Melanocyte of skin (primary cell): ENCODE data around the genes LIN7A and C12orf29.

GRCh38 chr12:80044752-80045215, 54.6 kb upstream of the OTOGL start:
- CAGE, long polyA plus RNA, 2 experiments: no peak in any of the 2 experiments

- CAGE, long polyA plus RNA, 2 experiments: no peak in any of the 2 experiments
These were observed 46.3 kb upstream of the OTOGL start for GRCh38 chr12:80053036-80053416.

DNA sequence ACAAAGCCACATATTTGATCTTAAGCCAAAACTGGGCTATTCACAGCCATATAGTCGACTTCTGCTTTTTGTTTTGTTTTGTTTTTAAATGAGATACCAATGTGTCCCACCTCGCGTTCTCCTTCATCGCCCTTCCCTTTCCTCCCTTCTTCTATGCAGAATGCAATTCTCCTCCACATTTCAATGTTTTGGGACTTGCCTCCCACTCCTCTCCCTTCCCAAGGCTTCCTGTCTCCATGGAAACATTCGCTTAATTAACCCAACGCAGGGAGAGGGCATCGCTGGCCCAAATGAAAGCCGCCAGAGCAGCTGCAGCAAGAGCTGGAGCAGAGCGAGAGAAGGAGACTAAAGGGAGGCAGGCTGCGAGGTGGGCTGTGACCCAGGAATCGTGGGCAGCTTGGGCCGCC, 43.6 kb upstream of the PTPRQ start:
- CAGE, long polyA plus RNA, 2 experiments: no peak in any of the 2 experiments

- CAGE, long polyA plus RNA, 2 experiments: no peak in any of the 2 experiments
These were observed at the start of gene LIN7A for GRCh38 chr12:80937413-80938324. LIN7A (minus strand) TSS chr12:80937934.

GRCh38 chr12:82650592-82651141, 36.0 kb upstream of the TMTC2 start:
- CAGE, long polyA plus RNA, 2 experiments: no peak in any of the 2 experiments

DNA sequence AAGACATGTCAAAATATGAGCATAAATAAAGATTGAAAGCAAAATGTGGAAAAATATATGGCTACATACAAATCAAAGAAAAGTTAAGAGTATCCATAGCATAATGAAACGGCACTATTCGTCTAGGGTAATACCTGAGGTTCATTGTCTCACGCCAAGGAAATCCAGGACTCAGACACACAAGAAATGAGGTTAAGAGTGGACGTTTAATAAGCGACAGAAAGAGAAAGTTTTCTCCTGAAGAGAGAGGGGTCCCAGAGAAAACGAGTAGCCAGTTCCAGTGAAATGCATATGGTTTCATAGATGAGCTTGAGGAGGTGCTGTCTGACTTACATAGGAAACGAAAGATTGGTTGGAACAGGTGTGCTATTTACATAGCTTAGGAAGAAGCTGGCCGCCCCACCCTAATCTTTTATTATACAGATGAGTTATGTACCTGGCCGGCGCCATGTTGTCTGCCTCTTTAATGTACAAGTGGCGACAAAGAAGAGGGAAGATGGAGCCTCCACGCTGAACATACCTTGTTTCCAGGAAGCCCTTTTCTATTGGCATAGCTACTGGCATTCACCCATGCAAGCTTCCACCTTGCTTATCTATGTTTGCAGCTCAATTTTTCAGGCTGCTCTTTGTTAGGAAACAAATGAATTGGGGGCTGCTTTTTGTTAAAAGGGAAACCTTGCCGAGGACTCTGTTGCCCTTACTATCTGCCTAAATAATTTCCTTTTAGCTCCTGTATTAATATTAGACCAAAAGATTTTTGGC, 222.9 kb downstream of the SLC6A15 start:
- CAGE, long polyA plus RNA, 2 experiments: no peak in any of the 2 experiments

GRCh38 chr12:88034987-88035880, at the start of gene C12orf29:
C12orf29 (plus strand) TSS chr12:88035536.
- CAGE, long polyA plus RNA, 2 experiments: start-site peak on the plus strand in 1 of 2 experiments, at chr12:88035528-88035563 at its widest, 25 to 51 reads per replicate

DNA sequence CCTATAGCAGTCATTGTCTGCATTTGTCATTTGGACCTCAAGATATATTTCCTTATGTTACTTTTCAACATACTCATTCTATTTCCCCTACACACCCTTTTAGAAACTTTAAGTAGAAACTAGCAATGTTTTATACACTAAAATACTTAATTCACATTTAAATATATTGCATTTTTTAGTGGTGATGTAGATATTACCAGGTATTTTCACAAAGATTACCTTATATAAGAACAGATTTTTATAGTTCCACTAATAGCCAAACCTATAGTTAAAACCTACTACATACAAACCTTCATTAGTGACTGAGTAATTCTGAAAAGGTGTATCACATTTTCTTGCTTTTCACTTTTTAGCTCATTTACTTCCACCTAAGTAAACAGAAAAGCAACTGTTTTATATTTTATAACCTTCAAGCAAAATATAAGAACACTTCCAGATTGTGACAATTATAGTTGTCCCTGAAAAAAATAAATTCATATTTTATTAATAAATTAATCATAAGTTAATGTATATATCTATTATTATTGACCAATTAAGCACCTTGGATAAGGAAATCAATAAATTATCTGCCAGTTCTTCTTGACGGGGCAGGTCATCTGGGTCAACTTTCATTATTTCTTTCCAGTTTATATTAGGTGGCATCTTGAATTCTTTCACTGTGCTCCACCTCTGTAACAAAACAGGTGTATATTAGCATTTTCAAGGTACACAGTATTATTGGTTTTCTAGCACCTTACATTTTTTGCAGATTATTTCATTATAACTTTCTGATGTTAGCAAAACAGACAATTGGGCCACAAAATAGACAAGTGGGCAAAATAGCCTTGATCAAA, 1.0 kb downstream of the CEP290 start:
- CAGE, long polyA plus RNA, 2 experiments: no peak in any of the 2 experiments

GRCh38 chr12:88142615-88143237, 619 bp downstream of the TMTC3 start:
- CAGE, long polyA plus RNA, 2 experiments: no peak in any of the 2 experiments

GRCh38 chr12:89087249-89087665, 265.0 kb downstream of the DUSP6 start:
- CAGE, long polyA plus RNA, 2 experiments: no peak in any of the 2 experiments

- CAGE, long polyA plus RNA, 2 experiments: no peak in any of the 2 experiments
These were observed 253.5 kb downstream of the DUSP6 start for GRCh38 chr12:89098636-89099270.

DNA sequence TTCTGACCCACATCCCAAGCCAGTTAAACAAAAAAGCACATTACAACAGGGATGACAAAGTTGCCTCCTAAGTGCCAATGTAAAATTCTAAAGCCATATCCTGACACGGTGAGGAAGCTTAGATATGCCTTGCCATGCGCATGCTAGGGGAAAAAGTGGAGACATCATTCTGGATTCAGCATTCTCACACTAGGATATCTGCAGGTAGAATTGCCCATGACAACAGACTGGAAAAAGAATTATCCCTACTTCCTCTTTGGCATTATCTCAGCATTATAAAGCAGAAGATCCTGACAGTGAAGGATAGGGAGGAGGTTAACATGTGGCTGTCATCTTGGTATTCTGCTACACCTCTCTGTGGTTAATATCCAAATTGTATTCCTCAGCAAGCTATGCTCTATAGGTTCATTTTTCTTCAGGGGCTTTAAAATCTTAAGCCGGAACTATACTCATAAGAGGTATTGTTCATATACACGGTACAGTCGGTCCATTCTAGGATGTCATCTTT, 4.9 kb downstream of the DUSP6 start:
- CAGE, long polyA plus RNA, 2 experiments: no peak in any of the 2 experiments

GRCh38 chr12:89373999-89374623, 21.8 kb upstream of the DUSP6 start:
- CAGE, long polyA plus RNA, 2 experiments: no peak in any of the 2 experiments

DNA sequence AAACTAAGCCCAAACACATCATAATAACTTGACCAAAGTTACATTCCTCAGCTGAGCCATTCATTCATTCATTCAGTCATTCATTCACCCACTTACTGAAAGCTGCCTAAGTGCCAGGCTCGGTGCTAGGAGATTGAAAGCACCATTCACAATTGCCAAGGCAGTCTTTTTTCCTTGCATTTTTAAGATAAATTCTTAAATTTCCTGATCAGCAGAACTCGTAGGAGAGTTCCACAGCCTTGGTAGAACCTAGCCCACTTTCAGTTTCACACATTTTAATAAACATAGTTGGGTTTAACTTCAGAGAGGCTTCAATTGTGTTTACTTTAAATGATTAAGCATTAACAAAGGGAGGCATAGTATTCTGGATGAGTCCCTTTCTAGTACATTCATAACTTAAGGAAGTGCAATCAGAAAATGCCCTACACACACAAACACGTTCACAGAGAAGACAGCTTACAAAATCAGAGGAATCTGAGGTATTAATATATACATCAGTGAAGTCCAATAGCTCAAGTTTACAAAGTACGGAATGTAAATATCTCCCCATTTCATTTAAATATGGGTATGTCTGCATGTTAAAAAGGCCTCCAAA, 2.9 kb downstream of the GALNT4 start:
- CAGE, long polyA plus RNA, 2 experiments: no peak in any of the 2 experiments

- CAGE, long polyA plus RNA, 2 experiments: no peak in any of the 2 experiments
These were observed 4.5 kb downstream of the DCN start for GRCh38 chr12:91177982-91178707.

DNA sequence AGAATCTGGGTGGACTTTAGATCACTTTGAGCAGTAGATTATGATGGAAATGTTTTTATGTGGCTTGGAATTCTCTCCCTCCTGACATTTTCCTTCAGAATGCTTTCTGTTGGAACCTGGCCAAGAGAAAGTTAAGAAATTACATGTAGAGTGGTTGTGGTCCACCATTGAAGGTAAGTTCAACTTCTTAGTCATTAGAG, 311.2 kb downstream of the BTG1 start:
- CAGE, long polyA plus RNA, 2 experiments: no peak in any of the 2 experiments

- CAGE, long polyA plus RNA, 2 experiments: no peak in any of the 2 experiments
These were observed 274.7 kb downstream of the BTG1 start for GRCh38 chr12:91870847-91871449.

GRCh38 chr12:91871669-91872360, 273.8 kb downstream of the BTG1 start:
- CAGE, long polyA plus RNA, 2 experiments: no peak in any of the 2 experiments

GRCh38 chr12:91922590-91923062, 223.0 kb downstream of the BTG1 start:
- CAGE, long polyA plus RNA, 2 experiments: no peak in any of the 2 experiments

- CAGE, long polyA plus RNA, 2 experiments: no peak in any of the 2 experiments
These were observed 98.3 kb downstream of the BTG1 start for GRCh38 chr12:92047295-92047832.